GM19239 (cell line): ENCODE measurements around the genes B3GNT8 and ZNF574.

- RRBS: no CpG with 5 or more reads among the region's 5 CpGs
Observed at GRCh38 chr19:40791309-40791708, 7.7 kb upstream of the EGLN2 start.

DNA sequence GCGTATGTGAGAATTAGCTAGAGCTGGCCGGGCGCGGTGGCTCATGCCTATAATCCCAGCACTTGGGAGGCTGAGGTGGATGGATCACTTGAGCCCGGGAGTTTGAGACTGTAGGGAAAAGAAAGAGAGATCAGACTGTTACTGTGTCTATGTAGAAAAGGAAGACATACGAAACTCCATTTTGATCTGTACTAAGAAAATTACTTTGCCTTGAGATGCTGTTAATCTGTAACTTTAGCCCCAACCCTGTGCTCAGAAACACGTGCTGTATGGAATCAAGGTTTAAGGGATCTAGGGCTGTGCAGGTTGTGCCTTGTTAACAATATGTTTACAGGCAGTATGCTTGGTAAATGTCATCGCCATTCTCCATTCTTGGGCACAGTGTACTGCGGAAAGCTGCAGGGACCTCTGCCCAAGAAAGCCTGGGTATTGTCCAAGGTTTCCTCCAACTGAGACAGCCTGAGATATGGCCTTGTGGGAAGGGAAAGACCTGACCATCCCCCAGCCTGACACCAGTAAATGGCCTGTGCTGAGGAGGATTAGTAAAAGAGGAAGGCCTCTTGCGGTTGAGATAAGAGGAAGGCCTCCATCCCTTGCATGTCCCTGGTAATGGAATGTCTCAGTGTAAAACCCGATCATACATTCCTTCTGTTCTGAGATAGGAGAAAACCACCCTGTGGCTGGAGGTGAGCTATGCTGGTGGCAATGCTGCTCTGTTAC is 23.7 kb downstream of the EGLN2 start:
- RRBS: no CpG with 5 or more reads among the region's 11 CpGs

DNA sequence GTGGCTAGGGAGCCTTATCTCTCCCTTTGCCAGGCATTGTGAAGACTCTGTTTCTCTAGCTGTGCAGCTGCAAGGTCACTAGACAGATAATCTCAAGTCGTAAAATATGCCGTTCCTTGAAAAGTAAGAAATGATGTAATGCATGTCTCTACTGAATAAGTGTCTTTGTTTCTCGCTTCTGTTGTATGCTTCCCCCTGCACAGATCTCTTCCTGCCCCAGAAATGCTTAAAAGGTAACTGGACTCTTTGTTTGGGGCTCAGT is 16.5 kb downstream of the CYP2A6 start:
- RRBS: no CpG with 5 or more reads among the region's 3 CpGs

DNA sequence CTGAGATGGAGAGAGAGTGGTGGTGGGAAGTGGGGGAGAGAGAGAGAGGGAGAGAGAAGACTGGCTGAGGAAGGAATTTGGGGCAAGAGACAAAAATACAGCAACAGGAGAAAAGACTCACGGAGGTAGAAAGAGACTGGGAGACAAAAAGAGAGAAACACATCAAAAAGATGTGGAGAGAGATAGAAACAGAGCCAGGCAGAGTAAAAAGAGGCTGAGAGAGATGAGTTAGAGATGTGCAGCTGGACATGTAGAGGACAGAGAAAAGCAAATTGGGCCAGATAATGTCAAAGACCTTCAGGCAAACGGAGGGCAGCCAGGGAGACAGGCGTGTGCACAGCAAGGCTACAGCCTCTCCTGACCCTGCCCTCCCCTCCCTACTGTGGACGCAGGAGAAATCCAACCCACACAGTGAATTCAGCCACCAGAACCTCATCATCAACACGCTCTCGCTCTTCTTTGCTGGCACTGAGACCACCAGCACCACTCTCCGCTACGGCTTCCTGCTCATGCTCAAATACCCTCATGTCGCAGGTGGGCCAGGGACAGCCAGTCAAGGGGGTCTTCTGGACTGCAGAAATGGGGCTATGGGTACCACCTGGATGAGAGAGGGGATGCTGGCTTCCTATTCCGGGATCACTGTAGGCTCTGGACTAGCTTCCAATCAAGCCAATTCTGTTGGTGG is 49.3 kb upstream of the CYP2B6 start:
- RRBS: no CpG with 5 or more reads among the region's 10 CpGs

- RRBS: no CpG with 5 or more reads among the region's 21 CpGs
Observed at GRCh38 chr19:41003586-41004493, 12.8 kb downstream of the CYP2B6 start.

- RRBS: no CpG with 5 or more reads among the region's 7 CpGs
Observed at GRCh38 chr19:41273393-41274160, 9.4 kb downstream of the HNRNPUL1 start.

GRCh38 chr19:41296255-41297356 is 13.4 kb upstream of the CCDC97 start:
- RRBS: no CpG with 5 or more reads among the region's 5 CpGs

- RRBS: no CpG with 5 or more reads among the region's 47 CpGs
Observed at GRCh38 chr19:41327113-41328184, 17.5 kb downstream of the CCDC97 start.

- RRBS: no CpG with 5 or more reads among the region's 9 CpGs
Observed at GRCh38 chr19:41338609-41339088, 15.1 kb downstream of the TGFB1 start.

GRCh38 chr19:41427257-41427638 is at the start of gene B3GNT8:
Gene B3GNT8 (minus strand): TSS chr19:41427374.
- RRBS: 28% methylated on average over 5 of the region's 13 CpGs

DNA sequence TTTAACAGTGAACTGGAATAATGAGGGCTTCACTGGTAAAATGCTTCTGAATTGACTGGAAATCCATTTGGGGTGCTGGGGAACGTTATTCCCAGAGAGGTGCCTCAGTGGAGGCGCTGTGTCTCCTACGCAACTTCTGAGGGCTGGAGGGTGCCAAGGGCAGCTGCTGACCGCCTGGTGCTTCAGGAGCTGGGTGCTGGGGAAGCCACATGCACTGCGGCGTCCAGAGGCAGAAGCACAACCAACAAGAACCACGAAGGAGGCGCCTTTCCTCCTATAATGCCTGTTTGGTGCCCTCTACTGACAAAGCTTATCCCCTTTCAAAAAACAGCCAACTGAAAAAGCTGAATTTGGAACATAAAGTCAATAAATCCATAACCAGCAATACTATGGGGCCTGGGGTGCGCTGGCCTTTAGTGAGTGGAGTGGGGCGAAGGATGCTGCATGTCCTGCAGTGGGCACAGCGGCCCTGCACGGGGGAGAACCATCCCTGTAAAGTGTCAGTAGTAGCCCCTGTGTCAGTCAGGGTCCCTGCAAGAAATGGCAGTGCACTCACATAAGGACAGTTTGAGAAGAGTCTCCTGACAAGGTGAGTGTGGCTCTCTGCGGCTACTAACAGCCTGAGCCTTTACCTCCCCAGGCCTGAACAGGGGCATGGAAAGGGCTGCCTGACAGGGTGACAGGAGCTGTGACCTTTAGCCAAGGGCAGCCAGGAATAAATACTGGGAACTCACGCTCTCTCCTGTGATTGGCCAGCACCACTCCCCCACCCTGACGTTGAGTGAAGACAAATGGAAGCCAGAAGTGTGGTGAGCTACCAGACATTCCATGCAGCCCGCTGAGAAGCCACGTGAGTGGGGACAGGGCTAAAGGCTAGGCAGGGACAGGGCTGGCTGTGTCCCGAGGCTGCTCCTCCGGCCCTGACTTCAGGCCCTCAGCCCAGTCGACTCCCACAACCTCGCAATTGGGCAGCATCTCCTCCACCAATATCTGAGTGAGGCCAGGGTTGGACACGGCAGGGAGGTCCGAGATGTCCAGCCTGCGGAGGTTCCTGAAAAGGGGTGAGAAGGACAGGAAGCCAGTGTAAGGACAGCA is 4.5 kb upstream of the B3GNT8 start:
- RRBS: no CpG with 5 or more reads among the region's 24 CpGs

GRCh38 chr19:41521842-41522552 is 54.0 kb upstream of the CEACAM21 start:
- RRBS: 2% methylated on average over 7 of the region's 58 CpGs

DNA sequence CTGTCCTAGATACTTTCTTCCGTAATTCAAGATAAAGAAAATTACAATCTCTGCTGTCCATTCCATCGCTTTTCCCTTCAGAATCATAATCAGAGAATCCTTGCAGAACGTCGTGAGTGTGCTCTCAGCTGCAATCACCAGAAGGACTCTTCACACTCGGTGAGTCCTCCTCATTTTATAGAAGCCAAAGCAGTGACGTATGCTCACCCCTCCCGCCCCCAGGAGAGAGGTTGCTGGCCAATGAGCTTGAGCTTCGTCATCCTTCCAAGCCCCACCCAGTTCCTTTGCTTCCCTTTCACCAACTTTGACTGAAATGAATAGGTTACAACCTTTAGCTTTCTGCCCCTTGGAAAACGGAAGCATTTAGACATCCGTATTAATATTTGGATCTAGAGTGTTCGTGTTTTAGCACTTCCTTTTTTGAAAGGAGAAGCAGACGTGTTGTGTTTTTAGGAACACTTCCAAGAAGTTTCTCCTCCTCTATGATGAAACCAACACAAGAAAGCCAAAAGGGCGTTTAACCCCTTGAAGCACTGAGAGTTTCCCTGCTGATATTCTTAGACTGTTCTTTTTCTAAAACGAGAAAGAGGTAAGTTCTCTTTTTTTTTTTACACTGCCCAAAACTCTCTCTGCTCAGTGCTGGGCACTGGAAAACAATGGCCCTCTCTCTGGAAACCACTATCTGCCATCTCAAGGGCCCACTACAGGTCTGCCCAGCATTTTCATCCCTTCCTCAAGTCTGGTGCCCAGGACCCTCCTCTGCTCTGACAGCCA is 44.4 kb upstream of the CEACAM21 start:
- RRBS: no CpG with 5 or more reads among the region's 14 CpGs

DNA sequence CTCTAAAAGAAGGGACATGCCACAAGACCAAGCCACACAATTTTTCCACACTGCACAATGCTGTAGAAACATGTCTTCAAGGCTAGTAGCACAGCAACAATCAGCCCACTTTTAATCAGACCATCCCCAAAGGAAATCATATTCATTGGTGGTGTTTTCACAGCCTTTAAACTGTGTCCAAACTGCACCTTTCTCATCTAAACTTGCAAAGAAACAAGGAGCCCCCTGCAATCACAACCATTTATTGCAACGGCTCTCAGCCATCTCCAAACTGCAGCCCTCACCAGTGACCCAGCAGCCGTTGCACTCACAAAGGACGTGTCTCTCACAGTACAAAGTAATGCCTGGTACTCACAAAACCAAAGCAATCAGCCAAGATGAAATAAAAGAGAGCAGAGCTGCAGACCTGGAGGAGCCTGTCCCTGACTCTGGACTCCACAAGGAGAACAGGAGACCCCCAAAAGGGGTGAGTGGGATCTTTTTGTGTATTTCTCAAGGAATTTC is 20.3 kb upstream of the CEACAM21 start:
- RRBS: no CpG with 5 or more reads among the region's 3 CpGs

- RRBS: no CpG with 5 or more reads among the region's 6 CpGs
Observed at GRCh38 chr19:41671433-41672072, 16.5 kb downstream of the CEACAM7 start.

DNA sequence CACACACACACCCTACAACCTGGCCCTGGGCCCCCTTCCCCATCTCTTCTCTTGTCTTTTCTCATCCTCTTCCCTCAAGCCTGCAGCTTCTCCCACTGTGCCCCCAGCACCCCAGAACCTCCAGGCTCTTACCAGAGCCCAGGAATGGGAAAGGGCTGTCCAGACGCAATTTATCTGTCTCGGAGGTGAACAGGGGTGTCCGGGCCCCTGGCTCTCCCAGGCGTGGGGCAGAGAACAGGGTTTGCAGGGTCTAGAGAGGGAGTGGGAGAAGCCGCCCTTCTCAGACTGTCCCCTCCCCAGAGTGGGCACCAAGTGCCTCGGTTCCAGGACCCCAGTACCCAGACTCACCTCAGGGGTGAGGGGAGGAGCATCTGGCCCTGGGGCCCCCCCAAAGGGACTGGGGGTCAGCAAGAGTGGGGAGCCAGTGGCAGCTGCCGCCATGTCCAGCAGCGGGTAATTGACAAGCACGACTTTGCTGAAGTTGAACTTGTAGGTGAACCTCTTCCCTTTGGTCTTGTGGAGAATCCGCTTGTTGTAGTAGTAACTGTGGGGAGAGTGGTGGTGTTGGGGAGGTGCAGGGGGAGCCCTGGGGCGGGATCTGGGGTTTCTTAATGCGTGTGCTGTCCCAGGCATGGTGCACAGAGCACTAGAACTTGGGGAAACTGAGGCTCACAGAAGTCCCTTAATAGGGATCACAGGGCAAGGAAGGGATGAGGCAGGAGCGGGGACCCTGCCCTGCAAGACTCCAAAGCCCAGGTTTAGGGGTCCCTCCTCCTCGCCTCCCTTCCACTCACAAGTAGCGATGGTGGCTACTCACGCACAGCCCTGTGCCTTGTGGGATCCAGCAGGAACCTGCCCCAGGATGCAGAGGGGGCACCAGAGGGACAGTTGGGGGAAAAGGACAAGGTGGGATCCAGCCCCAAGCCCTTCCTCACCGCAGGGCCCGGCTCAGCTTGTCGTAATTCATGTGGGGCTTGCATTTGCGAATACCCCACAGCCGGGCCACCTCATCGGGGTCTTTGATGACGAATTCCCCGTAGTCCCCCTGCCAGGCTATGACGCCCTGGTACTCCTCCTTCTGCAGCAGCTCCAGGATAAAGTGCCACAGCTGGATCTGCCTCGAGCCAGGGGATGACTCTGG is 19.0 kb downstream of the ERFL start:
- RRBS: no CpG with 5 or more reads among the region's 26 CpGs

DNA sequence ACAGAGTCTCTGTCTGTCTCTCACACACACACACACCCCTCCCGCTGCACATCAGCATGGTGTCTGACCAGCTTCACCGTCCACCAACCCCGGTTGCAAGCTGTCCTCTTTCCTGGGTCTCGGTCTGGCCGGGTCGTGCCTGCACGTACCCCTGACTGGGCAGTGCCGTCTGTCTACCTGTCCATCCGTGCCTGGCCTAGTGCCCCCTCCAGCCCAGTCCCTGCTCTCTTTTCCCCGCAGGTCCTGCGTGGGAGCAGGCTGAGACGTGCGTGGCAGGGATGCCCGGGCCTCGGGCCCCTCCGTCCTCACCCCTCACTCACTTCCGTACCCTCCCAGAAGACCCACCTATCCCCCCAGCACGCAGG is 16.0 kb downstream of the ERFL start:
- RRBS: no CpG with 5 or more reads among the region's 18 CpGs

- RRBS: no CpG with 5 or more reads among the region's 13 CpGs
Observed at GRCh38 chr19:41967176-41967473, 8.0 kb upstream of the RABAC1 start.

DNA sequence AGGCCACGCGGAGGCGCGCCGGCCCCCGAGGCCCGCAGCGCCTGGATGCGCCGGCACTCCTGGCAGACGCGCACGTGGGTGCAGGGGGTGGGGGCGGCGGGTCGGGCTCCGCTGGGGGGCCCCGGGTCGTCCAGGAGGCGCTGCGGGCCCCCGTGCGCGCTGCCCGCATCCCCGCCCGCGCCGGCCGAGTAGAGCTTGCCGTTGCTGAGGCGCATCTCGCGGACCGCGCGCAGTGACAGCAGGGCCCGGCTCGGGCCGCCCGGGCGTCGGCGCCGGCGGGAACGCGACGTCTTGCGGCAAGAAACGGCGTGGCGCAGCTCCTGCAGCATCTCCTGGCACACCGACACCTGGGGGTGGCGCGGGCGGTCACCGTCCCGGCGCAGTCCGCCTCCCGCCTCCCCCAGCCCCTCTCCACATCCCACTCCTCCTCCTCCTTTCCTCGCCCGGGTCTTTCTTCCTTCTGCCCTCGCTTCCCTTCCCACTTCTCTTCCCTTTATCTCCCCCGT is 5.0 kb upstream of the ATP1A3 start:
- RRBS: 4% methylated on average over 53 of the region's 66 CpGs

DNA sequence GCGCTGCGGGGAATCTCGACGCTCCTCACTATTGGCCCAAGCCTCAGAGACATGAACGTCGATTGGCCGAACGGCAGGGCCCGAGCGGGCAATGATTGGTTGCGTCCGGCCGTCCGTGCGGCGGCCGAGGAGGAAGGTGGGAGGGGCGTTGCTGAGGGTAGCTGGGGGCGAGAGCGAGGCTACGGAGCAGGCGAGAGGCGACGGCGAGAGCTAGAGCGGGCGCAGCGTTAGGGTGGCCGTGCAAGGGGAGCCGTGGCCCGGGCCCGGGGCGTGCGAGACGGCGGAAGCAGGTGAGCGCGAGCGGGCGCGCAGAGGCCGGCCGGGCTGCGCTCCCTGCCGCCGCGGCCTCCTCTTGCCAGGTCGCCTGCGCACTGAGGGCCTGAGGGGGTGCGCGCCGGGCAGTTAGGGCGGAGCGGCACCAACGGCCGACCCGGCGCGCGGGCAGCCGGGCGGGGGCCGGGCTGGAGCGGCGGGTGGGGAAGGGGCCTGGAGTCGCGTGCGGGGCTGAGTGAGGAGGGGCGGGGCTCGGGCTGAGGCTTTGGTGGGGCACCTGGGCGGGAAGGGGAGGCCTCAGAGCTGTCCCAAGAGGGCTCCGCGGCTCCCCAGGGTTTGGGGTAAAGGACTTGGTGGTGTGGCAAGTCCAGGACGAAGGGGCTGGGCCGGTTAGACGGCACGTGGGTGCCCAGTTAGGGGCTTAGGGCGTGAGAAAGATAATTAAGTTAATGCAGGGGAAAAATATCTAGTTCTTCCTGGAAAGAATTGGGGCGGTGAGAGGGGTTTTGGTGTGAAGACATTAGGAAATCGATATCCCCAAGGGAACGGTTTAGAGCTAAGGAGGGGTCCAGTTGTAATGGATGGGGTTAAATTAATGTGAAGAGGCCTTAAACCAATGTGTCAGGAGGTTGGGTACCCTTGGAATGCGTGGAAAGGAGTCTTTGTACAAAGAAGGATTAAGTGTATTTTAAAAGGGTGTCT is at the start of gene ZNF574:
ZNF574 (plus strand) TSS at position 170 of the 975 bp plus-strand sequence.
- RRBS: under 1% methylated on average over 22 of the region's 82 CpGs